Non-pigmented ciliary epithelial cell (primary cell): ENCODE measurements around the gene MAN1C1.

GRCh38 chr1:24722022-24722620 lies 23.1 kb upstream of the CLIC4 start:
- RRBS: no CpG with 5 or more reads among the region's 9 CpGs

DNA sequence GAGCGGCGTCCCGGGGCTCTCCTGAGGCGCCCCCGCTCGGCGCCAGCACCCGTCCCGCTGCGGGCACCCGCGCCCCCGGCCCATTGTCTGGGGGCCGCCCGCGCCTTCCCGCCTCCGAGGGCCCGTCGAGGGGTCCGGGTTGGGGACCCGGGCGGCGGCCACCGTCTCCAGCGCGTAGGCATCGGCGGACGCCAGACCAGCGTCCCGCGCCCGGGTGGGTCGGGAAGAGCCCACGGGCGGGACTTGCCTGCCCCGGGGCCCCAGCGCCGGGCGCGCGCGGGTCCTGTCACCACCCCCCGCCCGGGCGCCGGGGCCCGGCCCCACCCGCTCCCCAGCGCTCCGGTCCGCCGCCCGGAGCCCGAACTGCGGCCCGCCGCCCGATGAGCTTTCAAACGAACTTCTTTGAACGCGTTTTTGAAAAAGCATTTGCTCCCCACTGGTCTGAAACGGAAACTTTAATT lies 468 bp downstream of the CLIC4 start:
- RRBS: 2% methylated on average over 36 of the region's 64 CpGs

- RRBS: no CpG with 5 or more reads among the region's 16 CpGs
These were observed 1.4 kb downstream of the CLIC4 start for GRCh38 chr1:24746654-24746991.

GRCh38 chr1:24910496-24911273 lies 19.4 kb downstream of the RUNX3 start:
- RRBS: no CpG with 5 or more reads among the region's 14 CpGs

GRCh38 chr1:24916626-24917092 lies 13.4 kb downstream of the RUNX3 start:
- RRBS: no CpG with 5 or more reads among the region's 8 CpGs

- RRBS: 0% methylated on average over 1 of the region's 39 CpGs
These were observed 1.4 kb downstream of the RUNX3 start for GRCh38 chr1:24928474-24929200.

DNA sequence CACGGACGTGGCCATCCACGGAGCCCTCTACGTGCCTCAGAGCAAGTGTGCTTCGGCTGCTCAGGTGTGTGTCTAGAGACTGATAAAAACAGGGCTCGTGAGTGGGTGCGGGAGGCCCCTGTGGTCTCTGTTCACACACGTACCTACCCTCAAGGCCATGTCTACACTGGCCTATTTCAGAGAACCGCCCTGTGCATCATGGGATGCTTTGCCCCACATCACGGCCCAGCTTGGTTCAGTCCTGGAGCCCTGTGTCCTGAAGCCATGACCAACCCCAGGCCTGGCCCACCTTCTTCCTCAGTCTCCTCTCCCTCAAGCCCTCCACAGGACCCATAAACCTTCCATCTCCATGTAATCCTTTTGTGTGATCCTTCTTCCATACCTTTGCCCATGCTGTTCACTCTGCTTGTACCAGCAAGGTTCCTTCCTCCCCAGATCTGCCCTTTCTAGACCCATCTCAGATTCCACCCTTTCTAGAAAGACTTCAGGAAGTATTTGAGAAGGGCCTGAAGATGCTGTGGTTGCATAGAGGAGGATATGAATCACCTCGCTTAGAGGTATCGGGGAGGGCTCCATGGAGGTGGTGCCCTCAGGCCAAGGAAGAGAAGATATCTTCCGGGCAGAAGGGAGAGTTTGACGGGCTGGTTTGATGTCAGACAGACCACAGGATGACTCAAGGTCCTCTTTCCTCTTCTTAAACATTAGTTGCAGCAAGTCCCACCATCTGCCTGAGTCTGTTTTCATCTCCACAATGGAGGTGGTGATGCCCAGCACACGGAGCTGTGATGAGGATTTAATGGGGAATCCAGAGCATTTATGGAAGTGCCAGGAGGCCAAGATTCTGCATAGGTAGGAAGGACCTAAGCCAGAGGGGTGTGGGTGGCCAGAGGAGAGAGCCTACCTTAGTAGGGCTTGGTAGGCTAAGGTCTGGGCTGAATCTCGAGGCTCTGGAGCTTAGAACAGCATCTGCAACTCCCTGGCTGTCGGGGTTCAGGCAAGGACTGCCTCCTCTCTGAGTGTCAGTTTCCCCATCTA lies 24.9 kb upstream of the RUNX3 start:
- RRBS: no CpG with 5 or more reads among the region's 17 CpGs

DNA sequence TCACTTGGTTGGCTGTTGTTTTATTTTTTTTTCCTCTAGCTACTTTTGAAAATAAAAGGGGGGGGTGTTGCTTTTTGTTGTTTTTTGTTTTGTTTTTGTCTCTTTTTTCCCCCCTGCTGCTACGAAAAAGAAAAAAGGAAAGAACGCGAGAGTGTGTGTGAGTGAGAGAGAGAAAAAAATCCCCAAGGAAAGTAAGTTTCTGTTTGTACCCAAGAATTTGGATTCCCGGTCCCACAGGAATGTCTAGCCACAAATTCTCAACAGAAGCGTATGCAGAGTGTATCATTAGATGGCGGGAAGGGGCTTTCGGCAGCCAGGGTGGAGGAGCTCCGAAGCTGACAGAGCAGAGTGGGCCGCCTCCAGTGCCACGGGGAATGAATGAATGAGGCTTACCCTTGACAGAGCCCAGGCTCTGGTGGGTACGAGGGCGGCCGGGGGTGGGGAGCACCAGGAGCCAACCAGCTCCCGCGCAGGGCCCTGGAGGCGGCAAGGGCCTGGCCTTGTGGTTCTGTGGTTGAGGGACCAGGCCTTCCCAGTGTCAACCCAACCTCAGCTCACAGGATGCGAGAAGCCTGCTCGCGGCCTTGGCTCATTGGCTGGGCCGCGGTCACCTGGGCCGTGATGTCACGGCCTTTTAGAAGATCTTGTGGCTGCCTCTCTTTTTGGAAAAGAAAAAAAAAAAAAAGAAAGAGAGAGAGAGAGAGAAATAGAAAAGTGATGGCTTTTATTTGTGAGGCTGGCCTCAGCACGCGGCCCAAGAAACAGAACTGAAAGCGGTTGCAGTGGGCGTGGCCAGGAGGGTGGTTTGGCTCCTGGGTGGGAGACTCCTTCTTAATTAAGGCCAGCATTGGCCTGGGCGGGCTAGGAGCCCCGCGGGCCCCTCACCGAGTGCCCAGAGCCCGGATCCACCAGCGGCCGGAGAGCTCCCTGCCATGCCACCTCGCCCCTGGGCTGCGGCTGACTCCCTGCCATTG lies 34.8 kb upstream of the RUNX3 start:
- RRBS: no CpG with 5 or more reads among the region's 36 CpGs

- RRBS: no CpG with 5 or more reads among the region's 16 CpGs
These were observed 1.5 kb downstream of the RSRP1 start for GRCh38 chr1:25245592-25246391.

GRCh38 chr1:25430228-25430792 lies 387 bp upstream of the MACO1 start:
- RRBS: 1% methylated on average over 30 of the region's 45 CpGs

GRCh38 chr1:25434501-25434983 lies 3.8 kb downstream of the MACO1 start:
- RRBS: no CpG with 5 or more reads among the region's 1 CpG

DNA sequence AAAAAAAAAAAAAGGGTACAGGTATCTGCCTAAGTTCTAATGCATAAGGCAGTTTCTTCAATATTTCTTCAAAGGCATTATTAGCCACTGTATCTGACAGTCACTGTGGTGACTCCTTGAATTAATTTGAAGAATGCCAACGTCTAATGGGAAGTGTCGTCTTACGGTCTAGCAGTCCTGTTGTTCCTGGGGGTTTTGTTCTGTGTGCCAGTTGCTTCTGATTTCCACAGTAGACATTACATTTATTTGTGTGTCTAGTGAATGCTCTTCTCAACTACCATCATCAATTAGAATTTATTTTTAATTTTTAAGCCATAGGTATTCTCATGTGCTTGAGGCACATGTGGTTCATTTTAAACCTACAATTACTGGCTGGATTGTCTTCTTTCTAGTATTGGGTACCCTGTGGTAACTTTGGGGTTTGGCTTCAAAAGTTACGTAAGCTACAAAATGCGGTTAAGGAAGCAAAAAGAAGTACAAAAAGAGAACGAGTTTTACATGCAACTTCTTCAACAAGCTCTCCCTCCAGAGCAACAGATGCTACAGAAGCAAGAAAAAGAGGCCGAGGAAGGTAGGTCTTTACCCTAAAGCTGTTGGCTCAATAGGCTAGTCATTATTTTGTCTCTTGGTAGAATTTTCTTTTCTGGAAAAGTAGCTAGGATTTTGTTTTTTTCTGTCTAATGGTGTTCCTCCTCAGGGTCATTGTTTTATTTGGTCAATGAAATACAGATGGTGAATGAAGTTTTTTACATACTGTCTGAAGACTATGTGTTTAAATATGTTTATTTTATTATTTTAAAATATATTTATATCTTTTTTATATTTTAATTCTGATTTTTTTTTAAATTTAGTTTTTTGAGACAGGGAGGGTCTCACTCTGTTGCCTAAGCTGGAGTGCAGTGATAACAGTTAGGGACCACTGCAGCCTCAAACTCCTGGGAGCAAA lies 25.8 kb downstream of the MACO1 start:
- RRBS: no CpG with 5 or more reads among the region's 7 CpGs

DNA sequence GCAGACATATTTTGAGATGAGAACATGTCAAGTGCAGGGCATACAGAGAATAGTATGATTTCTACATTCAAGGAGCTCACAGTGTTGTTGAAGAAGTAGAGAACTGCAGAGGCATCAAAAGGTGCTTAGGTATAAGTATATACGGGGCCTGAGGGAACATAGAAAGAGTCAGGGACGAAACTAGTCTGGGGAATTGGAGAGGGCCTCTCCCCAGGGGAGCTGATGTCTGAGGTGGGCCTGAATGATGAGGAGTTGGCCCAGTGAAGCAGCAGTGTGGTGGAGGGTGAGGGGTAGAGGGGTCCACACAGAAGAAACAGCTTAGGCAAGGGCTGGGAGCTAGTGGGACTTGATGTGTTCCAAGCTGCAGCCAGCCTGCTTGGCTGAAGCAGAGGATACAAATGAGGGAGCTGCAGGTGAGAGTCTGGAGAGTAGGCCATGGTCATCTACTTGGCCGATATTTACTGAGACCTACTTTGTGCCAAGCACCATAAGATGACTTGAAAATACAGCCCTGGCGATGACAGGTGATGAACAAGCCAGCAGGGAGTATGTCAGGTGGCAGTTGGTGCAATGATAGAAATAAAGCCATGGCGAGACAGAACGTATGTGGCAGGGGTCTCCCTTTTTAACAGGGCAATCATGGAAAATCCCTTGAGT lies 51.5 kb upstream of the LDLRAP1 start:
- RRBS: no CpG with 5 or more reads among the region's 6 CpGs

- RRBS: 2% methylated on average over 85 of the region's 149 CpGs
These were observed at the start of gene MAN1C1 for GRCh38 chr1:25615973-25617225. Gene MAN1C1, plus strand, starts transcription at chr1:25616791.

- RRBS: no CpG with 5 or more reads among the region's 8 CpGs
These were observed 78.4 kb downstream of the MAN1C1 start for GRCh38 chr1:25694941-25695508.

GRCh38 chr1:25699381-25699969 lies 82.9 kb downstream of the MAN1C1 start:
- RRBS: no CpG with 5 or more reads among the region's 9 CpGs

- RRBS: no CpG with 5 or more reads among the region's 5 CpGs
These were observed 24.5 kb upstream of the SELENON start for GRCh38 chr1:25775393-25775949.

DNA sequence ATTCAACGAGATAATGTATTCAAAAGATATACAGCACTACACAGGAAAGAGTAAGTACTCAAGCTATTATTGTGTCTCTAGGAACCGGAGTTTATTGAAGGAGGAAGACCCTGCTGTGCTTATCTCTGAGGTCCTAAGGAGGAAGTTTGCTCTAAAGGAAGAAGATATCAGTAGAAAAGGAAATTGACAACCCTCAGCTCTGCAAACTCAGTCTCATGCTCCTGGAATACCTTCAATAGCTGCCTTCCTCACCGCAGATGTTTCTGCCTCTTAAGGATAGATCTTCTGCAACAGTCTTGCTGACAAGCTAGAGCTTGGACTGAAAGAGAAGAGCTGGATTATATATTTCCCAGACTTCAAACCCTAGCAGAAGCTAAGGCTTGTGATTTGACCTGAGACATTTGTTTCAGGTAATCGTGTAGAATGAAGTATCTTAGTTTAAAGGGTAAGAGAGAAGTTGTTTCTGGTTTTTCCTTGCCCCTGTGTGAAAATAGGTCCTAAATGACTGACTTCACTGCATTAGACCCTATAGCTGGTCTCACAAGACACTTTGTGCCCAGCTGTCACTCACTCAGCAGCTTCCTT lies 12.2 kb downstream of the MTFR1L start:
- RRBS: no CpG with 5 or more reads among the region's 4 CpGs

GRCh38 chr1:25861167-25862257 lies 2.3 kb upstream of the AUNIP start:
- RRBS: no CpG with 5 or more reads among the region's 17 CpGs

DNA sequence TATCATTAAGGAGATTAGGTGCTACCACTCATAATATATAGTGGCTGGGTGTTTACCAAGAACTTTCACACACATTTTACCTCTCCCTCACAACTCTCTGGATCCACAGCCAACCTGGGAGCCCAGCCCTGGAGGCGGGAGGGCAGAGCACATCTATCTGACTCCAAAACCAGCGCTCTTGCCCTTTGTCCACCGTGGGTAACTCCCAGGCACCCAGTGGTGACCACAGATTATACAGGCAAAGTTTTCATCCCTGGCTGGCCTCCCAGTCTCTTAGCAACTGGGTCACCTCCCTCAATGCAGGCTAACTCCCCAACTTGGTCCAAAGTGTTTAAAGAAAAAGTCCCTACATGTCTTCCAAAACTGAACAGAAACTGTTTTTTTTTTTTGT lies 2.4 kb downstream of the PAQR7 start:
- RRBS: no CpG with 5 or more reads among the region's 3 CpGs